ENCODE measurements around a stretch of chr6.

DNA sequence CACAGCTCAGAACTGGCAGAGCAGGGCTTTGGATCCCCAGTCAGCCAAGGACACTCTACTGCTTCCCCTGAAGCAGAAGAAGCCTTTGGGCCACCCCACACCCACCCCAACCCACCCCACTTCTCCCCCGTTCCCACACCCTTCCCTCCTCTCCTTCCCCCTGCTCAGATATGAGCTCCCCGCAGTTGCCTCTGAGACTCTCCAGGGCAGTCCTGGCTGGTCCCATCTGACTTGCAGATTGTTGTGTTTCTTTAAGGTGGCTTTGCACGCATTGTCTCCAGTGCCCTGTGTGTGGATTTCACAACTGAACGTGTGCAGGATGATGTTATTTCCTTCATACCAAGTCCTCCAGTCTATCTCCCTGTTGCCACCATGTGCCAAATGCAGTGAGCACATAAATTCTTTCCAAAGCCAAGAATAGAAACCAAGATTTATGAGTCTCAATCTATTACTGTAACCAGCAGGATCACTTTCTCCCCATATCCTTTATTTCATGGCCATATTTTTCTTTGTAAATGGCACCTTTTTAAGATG lies 79.2 kb downstream of the TMEM242 start:
- RRBS = no CpG with 5 or more reads among the region's 4 CpGs

DNA sequence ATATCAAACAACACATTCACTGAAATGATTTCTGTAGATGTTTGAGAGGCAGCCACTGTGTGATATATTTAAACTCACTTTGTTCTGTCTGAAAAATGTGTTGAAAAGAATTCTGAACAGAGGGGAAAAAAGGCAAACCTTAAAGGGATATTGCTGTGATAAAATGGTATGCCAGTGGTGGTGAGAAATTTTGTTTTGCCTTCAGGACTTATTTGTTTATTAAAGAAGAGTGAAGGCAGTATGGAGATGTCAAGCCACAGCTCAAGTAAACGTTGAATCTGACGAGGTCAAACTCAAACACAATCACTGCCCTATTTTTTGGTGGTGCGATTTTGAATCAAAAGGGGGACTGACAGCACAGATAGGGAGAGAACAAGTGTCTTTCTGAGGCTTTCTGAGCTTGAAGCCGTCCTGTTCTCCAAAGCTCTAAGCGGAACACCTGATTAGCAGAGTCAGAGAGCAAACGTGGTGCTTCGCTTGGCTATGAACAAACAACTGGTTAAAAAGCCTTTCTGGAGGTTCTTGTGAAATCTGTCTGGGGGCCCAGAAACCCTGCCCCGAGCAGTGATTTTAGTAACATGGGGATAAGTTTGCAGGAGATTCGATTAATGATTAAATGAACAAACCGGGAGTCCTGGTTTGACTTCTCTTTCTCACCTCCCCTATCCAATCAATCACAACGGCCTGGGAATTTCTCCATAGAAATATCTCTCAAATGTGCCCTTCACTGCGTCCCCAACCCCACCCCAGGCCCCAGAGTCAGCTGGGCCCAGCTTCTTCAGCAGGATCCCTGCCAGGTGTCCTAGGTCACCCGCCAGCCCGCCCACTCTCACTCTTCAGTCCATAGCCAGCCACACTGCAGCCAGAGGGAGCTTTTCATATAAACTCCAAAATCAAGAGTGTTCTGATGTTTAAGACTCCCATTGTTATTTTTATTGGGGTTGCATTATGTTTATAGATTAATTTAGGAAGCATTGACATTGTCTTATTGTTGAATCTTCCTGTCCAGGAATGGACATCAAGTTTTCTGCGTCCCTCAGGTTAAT lies 43.4 kb downstream of the ZDHHC14 start:
- RRBS = no CpG with 5 or more reads among the region's 15 CpGs

DNA sequence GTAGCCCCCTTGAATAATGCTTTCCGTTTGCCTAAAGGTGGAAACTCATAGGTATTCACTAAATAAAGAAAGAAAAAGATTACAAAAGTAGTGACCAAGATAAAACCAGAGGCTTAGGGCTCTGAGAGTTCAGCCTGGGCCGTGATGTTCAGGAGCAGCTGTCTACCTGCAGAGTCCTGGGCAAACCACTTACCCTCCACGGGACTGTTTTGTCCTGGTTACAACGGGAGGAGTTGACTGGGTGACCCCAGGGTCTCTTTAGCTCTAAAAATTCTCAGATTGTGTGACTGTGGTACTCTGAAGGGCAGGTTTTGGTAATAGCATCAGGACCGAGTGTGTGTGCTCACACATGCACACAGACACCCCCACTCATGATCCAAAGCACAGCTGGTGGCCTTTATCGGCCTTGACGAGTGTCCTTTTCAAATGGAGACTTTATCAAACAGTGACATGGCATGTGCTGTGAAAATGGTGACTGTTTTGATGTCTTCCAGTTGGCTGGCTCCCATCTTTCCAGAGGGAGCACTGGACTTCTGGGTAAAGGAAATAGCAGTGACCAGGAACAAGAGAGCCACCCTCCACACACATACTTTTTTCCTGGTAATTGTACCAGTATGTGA lies 52.5 kb downstream of the ZDHHC14 start:
- RRBS = no CpG with 5 or more reads among the region's 7 CpGs

DNA sequence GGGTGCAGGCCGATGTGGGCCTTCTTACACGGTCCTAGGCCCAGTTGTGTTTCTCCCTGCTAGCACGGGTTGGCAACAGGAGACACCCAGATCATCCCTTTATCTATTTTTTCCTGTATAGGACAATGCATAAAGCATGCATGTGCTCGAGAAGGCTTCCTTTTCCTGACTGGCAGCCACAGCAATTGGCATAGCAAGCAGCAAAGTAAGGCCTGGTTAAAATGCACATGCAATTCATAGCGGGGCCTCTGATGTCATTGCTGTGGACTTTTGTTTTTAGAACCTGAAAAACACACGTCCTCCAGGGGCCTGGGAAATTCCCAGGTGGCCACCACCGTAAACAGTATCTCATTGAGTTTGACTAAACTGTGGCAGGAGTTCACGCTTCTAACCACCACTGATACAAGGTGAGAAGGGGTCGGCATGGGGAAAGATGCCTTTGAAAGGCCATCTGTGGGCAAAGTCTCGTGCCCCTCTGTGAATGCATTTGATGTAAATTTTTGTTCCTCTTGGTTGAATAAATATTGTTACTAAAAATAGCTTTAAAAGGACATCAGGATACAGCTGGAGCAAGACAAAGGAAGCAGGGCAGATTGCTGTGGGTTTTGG lies 80.0 kb downstream of the ZDHHC14 start:
- RRBS = no CpG with 5 or more reads among the region's 10 CpGs

GRCh38 chr6:157461449-157461820 lies 80.4 kb downstream of the ZDHHC14 start:
- RRBS = no CpG with 5 or more reads among the region's 7 CpGs

- RRBS = 92% methylated on average over 4 of the region's 22 CpGs
These were observed 211.5 kb downstream of the ZDHHC14 start for GRCh38 chr6:157592353-157593034.

DNA sequence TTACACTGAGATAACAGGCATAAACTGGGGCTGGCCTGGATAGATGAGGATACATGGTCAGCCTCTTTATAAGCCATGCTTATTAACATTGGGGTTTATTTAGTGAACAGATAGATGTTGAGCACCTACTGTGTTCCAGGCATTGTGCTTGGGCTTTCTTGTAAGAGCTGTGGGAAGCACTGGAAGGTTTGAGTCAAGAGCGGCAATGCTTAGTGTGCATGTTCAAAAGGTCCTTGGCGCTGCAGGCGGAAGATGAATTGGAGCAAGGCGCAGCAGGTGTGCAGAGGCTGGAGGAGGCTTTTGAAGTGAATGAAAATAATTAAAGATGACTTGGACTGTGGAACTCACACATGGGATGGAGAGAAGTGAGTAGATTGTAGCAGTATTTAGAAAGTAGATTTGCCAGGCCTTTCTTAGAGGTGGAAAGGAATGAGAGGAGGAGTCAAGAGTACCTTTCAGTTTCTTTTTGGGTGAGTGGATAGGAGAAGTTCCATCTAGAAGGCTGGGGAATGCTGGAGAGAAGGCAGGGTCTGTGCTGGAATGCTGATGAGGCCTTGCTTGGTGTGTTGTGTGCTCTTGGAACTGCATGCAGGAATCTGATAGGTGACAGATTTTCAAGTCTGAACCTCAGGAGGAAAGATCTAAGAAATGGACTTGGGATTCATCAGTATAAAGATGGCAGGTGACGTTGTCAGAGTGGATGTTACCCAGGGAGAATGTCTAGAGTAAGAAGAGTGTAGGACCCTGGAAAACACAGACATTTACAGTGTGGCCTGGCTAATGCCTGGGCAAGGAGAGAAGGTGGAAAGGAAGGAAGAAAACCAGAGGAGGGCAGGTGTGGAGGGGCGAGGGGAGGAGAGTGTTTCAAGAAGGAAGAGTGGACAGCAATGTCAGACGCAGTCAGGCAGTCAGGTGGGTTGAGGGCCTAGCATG lies 26.5 kb downstream of the SNX9 start:
- RRBS = no CpG with 5 or more reads among the region's 7 CpGs

DNA sequence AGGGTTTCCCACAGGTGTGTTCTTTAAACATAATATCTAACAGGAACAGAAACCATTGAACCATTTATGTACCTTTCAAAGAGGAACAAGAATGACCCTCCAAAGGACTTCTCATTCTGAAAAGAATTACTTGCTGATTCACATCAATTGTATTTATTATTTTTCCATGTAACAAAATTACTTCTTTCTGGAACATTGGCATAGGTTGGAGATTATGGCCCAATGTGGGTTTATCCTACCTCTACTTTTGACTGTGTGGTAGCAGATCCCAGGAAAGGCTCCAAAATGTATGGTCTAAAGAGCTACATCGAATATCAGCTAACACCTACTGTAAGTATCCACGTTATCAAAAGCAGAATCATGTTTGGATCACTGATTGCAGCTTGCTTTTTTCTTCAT lies 72.2 kb upstream of the SYNJ2 start:
- RRBS = no CpG with 5 or more reads among the region's 2 CpGs

- RRBS = no CpG with 5 or more reads among the region's 17 CpGs
These were observed 58.8 kb downstream of the SYNJ2 start for GRCh38 chr6:158040181-158041225.

GRCh38 chr6:158535989-158536891 lies 23.7 kb upstream of the TMEM181 start:
- RRBS = 5% methylated on average over 29 of the region's 75 CpGs

DNA sequence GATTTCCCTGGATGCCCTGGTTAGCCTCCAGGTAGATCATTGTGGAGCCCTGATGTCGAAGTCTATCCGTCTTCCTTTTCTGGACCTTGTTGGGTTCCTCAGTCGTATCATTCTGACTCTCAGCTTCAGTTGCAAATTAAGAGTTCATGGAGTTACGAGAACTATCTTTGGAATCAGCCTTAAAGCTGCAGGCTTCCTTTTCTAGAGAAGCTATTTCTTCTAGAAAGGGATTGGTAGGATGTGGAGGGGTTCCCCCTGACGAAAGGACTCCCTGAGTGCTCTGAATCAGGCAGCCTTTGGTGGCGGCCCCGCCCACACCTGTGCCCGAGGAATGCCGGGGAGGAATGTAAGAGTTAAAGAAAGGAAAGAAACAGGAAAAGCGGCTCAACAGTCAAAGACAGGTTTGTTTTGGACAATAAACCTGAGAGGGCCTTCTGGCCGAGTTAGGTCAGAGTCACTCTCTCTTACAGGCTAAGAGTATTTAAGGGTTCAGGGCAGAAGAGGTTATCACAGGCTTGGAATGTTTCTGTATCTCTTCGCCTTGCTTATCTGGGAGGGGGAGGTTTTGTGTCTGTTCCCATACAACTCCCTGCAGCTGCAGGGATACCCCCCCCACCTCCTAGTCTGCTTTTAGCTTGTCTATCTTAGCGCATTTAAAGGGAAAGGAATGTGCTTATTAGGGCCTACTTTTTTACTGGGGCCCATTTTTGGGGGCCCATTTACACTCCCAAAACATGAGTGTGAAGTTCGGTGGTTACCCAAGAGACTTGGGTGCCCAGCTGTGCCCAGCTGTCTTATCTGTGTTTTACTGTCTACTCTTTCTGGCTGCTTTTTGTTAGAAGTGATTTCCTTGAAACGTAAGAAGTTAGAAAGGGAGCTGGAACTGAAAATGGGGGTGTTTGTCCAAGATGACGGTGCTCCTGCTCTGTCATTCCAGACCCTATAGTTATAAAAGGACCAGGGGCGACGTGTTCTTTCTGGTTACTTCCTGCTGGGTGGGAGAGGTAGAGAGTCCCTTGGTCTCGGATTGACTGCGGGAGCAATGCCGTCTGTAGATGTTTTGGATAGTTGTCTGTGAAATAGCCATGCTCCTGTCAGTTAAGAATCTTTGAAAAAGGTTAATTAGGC lies 32.8 kb downstream of the DYNLT1 start:
- RRBS = no CpG with 5 or more reads among the region's 21 CpGs

GRCh38 chr6:158619915-158620652 lies 24.5 kb downstream of the DYNLT1 start:
- RRBS = no CpG with 5 or more reads among the region's 15 CpGs

- RRBS = no CpG with 5 or more reads among the region's 11 CpGs
These were observed 4.7 kb downstream of the SYTL3 start for GRCh38 chr6:158654350-158655066.

DNA sequence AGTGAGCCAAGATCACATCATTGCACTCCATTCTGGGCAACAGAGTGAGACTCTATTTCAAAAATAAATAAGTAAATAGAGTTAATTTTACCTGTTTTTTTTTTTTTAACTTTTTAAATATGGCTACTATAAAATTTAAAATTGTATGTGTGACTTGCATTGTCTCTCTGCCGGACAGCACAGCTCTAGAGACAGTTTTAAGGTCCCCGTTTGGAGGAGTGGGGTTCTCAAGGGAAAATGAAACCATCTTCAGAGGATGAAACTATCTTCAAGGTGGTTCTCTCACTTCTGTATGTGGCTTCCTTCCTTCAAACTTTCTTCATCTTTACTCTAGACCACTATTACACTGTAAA lies 67.3 kb downstream of the SYTL3 start:
- RRBS = no CpG with 5 or more reads among the region's 2 CpGs

DNA sequence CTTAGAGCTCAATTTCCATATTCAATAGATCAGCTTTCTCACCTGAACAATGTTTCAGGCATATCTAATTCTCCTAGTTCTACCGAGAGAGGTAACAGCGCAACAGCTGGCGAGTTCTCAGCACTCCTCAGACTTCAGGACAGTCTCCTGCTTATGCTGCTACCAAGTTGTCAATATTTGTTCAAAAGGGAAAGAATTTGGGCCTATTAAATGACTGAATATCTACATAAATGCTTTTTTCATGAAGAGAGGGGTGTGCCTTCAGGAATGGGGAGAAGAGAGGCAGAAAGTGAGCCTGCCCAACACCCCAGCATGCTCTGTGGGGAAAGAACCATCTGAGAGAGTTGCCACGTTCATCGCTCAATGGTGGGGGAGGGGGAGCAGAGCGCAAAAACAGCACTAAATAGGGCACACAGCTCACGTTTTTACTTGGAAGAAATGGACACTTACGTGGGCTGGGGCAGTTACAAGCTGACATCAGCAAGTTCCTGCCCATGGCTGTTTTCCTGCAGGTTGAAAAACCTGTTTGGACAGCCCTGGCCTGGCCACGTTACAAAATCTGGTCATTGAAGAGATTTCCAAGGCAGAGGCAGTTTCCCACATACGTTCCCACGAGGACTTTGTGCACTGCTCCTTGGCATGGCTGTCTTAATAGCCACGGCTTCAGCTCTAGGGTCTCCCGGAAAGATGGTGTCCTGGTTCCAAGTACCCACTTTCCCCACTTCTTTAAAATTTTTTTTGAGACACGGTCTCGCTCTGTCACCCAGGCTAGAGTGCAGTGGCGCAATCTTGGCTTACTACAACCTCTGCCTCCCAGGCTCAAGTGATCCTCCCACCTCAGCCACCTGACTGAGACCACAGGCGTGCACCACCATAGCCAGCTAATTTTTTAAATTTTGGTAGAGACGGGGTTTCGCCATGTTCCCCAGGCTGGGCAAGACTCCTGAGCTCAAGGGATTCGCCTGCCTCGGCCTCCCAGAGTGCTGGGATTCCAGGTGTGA lies 37.8 kb downstream of the EZR start:
- RRBS = no CpG with 5 or more reads among the region's 21 CpGs

DNA sequence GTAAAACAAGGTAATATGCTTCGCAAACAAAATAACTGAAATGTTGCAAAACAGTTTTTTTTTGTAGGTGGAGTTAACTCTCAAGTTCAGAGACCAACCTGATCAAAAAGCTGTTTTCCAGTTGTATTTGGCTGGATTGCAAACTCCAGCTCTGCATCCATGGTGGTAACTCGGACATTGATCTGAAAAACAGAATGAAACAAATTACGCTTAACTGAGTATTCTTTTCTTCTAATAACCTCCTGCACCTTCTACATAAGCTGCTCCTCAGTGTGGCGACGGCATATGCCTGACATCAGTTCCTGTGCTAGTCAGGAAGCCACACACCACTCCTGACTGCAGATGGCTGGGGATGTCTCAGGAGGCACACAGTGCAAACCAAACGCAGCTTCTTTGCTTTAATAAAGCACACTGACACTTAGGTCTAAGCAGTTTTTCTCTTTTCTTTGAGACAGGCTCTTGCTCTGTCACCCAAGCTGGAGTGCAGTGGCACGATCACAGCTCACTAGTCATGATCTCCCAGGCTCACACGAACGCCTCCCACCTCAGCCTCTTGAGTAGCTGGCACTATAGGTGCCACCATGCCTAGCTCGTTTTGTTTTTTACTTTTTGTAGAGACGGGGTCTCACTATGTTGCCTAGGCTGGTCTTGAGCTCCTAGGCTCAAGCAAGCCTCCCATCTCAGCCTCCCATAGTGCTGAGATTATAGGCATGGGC lies 29.8 kb downstream of the EZR start:
- RRBS = no CpG with 5 or more reads among the region's 11 CpGs

- RRBS = no CpG with 5 or more reads among the region's 14 CpGs
These were observed 20.6 kb downstream of the EZR start for GRCh38 chr6:158798306-158799260.

- RRBS = no CpG with 5 or more reads among the region's 9 CpGs
These were observed 30.8 kb upstream of the EZR start for GRCh38 chr6:158849773-158850487.

DNA sequence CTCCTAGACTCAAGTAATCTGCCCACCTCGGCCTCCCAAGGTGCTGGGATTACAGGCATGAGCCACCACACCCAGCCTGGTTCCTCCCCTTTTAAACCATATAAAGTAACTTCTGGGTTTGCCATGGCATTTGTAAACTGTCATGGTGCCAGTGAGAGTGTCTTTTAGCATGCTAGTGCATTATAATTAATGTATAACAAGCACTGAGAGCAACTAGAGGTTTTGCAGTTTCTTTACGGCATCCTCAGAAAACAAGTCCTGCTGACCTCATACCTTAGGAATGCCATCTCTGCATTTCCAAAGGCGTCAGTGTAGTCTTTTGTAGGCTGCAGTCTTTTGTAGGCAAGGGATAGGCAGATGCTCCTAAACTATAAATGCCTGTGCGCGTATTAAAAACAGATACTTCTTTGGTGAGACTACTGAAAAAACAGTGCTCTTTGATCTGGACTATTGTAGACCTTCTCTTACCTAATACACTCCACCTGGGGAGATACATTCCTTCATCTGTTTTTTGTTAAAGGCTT lies 75.0 kb upstream of the EZR start:
- RRBS = no CpG with 5 or more reads among the region's 5 CpGs

GRCh38 chr6:158939083-158940111 lies 60.6 kb downstream of the RSPH3 start:
- RRBS = 12% methylated on average over 5 of the region's 48 CpGs